Myometrial cell (primary cell): ENCODE measurements around the genes KRT16 and JUP.

GRCh38 chr17:41530839-41531234, 2.7 kb upstream of the KRT19 start:
- RAMPAGE, long total RNA: no peak

DNA sequence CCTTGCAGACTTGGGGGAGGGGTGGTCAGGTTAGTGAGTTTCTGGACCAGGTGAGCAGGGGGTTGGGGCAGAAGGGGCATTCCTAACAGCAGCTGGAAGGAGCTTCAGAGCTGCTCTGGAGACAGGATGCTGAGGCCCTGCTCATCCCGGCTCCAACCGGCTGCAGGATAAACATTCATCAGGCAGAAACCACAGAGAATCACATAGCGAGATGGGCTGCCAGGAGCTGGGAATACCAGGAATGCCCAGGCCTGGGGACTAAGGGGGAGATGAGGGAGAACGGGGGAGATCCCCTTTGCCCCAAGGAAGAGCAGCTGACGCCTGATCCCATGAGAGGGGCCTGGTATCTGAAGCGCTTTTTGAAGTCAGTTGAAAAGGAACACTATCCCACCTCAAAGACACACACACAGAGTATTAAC, 10.6 kb upstream of the KRT19 start:
- RAMPAGE, long total RNA: no peak

DNA sequence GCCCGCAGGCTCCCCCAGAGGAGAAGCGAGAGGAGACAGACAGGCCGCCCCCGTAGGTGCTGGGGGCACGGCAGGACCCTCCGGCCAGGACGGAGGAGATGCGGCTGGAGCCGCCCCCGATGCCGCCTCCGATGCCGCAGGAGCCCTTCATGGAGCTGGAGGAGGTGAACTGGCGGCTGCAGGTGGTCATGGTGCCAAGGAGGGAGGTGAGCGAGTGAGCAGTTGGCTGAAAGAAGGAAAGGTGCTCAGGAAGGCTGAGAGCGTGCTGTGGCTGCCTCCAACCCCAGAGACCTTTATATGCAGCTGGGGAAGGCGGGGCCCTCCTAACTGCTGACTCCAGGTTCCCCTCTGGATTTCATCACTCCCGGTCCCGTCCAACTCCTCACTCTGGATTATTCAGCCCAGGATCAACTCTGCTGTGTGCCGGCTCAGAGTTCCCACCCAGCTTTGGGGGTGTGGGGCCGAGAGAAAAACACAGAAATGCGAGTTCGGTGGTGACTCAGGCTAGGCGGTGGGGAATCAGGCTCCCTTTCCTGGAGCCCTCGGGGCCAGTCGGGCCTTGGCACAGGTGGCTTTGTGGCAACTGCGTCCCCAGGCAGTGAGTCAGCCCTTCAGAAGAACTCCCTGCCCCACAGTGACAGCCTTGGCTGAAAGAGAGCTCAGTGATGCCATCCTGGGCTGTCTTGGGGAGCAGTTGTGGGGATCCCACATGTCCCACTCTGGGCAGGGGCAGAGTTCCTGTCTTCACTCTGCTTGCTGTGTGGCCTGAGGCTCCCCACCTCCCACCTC, at the start of gene KRT16:
TSS of gene KRT16 (minus strand) at position 269 of the 789 bp plus-strand sequence.
- RAMPAGE, long total RNA: no peak

DNA sequence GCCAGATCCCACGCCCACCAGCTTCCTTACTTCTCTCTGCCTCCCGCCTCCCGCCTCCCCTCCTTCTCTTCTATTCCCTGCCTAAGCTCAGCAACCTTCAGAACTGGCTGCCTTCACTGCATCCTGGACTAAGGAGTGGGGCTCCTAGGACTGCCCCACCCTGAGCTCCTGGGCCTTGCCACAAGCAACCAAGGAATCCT, 1.8 kb downstream of the KRT17 start:
- RAMPAGE, long total RNA: no peak

GRCh38 chr17:41666229-41667556, 22.0 kb upstream of the EIF1 start:
- RAMPAGE, long total RNA: no peak

GRCh38 chr17:41753332-41754238, 19.1 kb upstream of the HAP1 start:
- RAMPAGE, long total RNA: no peak

GRCh38 chr17:41783955-41785122, 2.2 kb downstream of the JUP start:
- RAMPAGE, long total RNA: no peak

DNA sequence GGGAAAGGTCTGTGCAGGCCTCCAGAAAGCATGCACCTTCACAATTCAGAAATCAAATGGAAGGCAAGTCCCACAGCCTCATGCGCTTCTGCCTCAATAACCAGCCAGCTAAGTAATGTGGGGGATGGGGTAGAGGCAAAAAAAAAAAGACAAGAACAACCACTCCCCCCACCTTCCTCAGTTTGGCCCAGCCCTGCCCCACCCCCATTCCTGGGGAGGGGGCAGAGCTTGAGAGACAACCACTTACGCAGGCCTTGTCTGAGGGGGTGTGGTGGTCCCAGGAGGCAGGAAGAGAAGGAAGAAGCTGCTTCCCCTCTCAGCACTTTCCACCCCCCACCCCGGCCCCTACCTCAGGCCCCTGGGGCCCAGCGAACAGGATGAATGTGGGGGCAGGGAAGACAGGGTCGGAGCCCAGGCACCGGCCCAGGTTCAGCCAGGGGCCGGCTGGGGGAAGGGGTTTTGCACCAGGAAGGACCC, 1.4 kb downstream of the JUP start:
- RAMPAGE, long total RNA: no peak

DNA sequence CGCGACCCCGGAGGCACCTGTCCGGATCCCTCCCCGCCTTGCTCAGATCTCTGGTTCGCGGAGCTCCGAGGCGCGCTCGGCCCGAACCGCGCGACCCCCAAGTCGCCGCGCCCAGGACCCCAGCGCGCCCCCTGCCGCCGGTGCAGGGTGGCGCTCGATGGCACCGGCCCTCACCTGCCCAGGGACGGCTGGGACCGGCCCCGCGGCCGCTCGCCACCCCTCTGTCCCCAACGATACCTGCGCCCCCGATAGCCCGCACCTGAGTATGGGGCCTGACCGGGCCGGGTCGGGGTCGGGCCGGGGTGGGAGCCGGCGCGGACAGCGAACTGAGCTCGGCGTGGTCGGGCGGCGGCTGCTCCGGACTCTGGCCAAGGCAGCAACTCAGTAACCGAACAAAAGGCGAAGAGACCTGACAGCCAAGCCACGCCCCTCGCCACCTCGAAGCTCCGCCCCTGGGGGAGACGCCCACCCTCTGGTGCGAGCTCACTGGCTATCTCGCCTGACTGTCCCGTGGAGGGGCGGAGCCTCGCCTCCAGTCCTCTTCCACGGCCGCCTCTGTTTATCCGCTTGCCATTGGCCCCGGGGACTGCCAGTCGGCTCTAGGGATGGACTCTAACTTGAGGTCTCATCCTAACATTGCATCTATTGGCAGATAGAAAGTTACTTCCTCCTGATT, at the start of gene JUP:
TSS of gene JUP (minus strand) at position 383 of the 676 bp plus-strand sequence.
- RAMPAGE, long total RNA: no peak

- RAMPAGE, long total RNA: no peak
Measured at GRCh38 chr17:41811395-41811882, 310 bp downstream of the P3H4 start.

DNA sequence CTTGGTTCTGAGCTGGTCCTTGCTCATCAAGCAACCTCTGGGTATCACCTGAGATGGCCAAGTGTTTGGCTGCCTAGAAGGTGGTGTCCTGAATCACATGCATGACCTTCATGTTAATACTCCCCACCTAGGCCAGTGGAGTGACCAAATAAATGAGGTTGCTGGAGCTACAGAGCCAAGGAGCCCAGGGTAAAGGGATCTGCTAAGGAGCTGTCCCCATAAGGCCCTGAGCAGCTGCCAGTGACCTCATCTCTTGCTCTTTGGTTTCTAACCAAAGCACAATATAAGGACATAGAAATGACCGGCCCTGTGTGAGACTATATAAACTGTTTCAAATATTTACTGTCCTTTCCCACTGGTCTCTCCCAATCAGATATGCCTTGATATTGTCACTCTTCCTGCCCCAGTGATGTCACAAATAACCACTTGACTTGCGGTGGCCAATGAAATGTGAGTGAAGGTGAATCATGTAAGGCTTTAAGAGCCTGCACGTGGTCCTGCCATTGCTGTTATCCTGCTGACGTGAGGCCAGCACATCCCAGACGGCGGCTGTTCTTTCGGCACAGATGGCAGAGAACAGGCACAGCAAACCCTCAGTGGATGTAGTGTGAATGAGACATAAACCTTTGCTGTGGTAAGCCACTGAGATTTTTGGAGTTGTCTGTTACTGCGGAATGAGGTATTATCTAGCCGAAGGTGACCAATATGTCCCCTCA, 5.3 kb upstream of the KLHL11 start:
- RAMPAGE, long total RNA: no peak

GRCh38 chr17:41895905-41896198, 22.9 kb downstream of the ACLY start:
- RAMPAGE, long total RNA: no peak

GRCh38 chr17:41919498-41919859, 728 bp upstream of the ACLY start:
- RAMPAGE, long total RNA: no peak

GRCh38 chr17:41960524-41960971, 6.0 kb upstream of the CNP start:
- RAMPAGE, long total RNA: no peak

- RAMPAGE, long total RNA: no peak
Measured at GRCh38 chr17:41978271-41978579, 11.6 kb downstream of the CNP start.

DNA sequence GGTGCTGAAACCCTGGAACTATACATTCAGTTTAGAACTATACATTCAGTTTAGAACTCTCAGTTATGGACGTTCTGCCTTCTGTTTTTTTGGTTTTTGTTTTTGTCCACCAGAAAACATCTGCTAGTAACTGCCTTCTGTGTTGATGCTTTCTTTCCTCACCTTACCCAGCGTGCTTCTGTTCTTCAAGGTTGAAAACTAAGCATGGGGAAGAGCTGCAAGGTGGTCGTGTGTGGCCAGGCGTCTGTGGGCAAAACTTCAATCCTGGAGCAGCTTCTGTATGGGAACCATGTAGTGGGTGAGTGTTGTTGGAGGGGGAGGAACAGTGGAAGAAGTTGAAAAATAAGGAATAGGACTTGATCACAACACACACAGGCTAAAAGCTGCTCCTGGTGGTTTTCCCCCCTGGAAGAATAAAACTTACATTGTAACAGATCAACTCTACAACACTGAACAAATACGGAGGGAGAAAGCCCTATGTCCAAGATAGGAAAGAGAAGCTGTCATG, 1.5 kb downstream of the NKIRAS2 start:
- RAMPAGE, long total RNA: no peak

- RAMPAGE, long total RNA: no peak
Measured at GRCh38 chr17:42023406-42023998, 3.6 kb downstream of the NKIRAS2 start.

DNA sequence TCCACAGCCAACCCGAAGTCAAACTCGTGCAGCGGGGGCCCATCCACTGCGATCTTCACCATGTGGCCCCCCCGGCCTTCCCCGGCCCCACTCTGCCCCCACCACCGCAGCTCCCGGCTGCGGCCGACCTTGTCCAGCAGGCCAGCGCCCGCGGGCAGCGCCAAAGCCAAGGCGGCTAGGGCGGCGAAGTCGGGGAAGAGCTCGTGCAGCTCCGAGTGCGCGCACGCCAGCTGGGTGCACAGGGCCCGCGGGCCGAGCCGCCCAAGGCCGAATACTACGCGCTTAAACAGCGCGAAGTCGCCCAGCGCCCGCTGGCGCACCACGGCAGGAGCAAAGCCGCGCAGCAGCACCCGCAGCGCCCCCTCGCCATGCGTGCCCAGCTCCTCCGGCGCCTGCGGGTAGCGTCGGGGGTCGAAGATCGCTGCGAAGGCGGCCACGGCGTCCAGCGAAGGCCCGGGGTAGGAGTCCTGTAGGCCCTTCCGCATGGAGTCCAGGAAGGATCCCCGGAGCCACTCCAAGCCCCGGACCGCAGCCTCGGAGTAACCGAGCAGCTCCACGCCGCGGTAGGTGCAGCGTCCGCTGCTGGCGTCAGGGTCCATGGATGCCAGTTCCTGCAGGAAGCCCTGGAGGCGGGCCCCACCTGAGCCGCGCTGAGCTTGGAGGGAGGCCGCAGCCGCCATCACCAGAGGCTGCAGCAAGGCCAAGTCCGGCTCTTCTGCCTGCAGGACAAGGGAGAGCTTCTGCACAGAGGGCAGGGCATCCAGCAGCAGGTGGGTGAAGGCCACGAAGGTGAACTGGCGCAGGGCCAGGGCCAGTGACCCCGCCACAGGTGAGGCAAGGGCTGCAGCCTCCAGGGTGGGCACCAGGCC, 10.4 kb downstream of the C17orf113 start:
- RAMPAGE, long total RNA: no peak

- RAMPAGE, long total RNA: no peak
Measured at GRCh38 chr17:42129020-42130009, 6.7 kb downstream of the HSPB9 start.

- RAMPAGE, long total RNA: no peak
Measured at GRCh38 chr17:42142109-42142605, 12.6 kb downstream of the RAB5C start.